GM23248 (cell line): ENCODE measurements around the gene NDUFA12.

DNA sequence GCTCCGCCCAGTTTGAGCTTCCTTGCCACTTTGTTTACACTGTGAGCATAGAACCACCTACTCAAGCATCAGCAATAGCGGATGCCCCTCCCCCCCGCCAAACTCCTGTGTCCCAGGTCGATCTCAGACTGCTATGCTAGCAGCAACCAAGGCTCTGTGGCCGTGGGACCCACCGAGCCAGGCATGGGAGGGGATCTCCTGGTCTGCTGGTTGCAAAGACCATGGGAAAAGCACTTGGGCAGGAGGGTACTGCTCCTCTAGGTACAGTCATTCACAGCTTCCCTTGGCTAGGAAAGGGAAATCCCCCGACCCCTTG is 140.5 kb upstream of the PLXNC1 start:
- RAMPAGE, long total RNA = no peak

GRCh38 chr12:94186819-94187349 is 38.5 kb downstream of the PLXNC1 start:
- RAMPAGE, long total RNA = no peak

- RAMPAGE, long total RNA = no peak
These were observed 91.9 kb downstream of the PLXNC1 start for GRCh38 chr12:94240063-94240854.

- RAMPAGE, long total RNA = no peak
These were observed 51.8 kb upstream of the CEP83 start for GRCh38 chr12:94511426-94511825.

DNA sequence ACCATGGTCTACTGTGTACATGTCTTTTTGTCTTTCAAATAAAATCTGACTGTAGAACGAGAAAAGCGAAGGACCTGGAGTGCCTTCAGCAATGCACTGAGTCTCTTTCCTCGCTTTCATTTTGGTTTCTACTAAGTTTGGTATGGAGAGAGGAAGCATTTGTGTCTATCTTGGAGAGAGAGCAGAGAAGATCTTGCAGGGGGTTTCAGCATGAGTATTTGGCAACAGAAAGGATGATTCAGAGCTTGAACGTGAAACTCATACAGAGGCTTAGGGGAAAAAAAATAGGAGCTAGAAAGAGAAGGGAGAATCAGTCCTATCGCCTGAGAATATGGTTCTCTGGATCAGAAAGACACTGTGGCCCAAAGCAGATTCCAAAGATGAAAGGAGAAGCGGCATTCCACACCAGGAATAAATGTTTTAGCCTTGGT is 38.9 kb upstream of the TMCC3 start:
- RAMPAGE, long total RNA = no peak

DNA sequence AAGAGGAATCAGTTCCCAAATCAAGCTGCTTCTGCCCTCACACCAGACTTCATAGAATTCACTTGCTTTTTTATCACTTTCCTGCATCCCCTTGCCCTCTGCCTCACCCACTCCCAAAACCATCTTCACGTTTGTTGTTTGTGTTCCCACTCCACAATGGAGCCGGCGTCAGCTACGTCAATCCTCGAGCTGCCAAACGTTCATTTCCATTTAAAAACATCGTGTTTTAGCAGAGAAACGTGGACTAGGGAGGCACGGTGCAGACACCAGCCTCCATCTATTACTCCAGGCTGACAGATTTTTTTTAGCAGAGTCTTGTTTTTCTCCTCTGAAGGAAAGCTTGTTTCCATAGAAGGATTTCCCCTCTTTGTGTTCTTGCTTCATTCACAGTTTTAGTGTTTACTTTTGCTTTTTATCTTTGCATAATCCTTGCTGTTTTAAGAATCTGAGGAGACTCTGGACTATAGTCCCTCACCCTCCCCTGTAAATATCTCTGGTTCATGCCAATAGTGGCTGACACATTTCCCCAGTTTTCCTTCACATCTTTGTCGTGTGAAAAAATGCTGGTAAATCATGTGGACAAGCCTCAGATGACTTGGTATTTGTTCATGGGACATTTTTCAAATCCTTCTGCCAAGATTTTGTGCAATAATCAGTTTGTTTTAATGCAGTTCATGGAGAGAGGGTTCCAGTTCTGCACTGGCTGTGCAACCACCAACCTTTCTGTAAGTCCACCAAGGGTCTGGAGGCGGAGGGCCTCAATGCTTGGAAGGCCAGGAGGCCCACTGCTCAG is 39.8 kb upstream of the TMCC3 start:
- RAMPAGE, long total RNA = no peak

GRCh38 chr12:95003594-95004162 is at the start of gene NDUFA12:
NDUFA12 (minus strand) TSS chr12:95003697.
- RAMPAGE, long total RNA = start-site peak on the minus strand at chr12:95003687-95003701, 1,734 and 3,768 reads in 2 replicates

DNA sequence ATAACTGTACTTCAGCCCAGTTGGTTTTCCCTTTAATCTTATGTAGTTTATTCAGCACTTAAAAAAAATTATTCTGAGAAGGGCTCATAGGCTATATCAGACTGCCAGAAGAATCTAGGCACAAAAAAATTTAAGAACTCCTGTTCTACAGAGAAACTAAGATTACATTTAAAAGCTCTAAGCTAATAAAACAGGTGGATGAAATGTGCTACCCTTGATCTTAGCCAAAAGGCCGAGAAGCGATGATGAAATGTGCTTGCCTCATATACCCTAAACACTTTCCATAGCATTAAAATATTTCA is 51.6 kb upstream of the NR2C1 start:
- RAMPAGE, long total RNA = no peak

DNA sequence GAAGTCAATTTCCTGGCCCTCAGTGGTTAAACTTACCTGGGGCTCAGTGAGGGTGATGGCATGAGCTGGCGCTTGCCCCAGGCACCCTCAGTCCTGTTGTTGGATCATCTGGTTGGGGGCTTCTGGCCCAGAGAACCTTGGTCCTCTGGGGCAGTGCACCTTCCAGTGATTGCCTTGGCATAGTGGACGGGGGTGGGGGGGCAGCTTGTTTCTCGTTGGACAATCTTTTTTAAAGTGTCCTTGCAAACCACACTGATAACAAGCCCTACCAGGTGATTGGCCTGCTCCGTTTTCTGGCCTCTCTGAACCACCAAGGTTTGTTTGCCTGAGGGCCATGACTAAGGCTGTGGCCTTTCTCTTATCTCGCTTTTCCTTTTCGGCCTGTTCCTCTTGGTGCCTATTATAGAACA is 19.2 kb upstream of the METAP2 start:
- RAMPAGE, long total RNA = no peak

DNA sequence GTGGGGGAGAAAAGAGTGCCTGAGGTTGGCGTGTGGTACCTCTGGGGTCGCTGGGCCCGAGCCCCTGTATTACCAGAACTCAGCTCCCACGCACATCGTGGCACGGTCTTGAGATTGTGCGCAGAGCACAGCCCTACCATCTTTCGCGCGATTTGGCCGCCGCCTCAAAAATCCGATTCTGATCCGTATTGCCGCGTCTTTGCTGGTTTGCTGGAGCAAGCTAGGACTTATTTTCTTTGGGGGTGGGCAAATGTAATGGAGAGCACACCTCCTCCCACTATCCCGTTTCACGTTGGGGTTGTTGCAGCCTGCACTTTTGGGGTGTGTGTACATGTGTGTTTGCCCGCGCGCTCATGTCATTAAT is 558 bp downstream of the METAP2 start:
- RAMPAGE, long total RNA = no peak

DNA sequence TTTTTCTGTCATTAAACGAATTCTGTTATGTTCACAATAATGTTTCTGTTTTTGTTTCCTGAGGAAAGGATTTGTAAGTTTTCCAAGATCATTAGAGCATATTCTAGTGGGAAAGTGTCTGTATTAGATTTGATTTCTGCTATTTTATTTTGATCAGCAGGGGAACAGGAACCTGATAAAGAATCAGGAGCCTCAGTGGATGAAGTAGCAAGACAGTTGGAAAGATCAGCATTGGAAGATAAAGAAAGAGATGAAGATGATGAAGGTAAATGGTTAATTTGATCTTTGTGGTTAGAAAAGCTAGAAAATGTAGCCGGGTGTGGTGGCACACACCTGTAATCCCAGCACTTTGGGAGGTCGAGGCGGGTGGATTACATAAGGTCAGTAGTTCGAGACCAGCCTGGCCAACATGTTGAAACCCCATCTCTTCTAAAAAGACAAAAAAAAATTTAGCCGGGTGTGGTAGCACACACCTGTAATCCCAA is 2.0 kb downstream of the METAP2 start:
- RAMPAGE, long total RNA = no peak

GRCh38 chr12:95705064-95705511 is 85.5 kb downstream of the NTN4 start:
- RAMPAGE, long total RNA = no peak

DNA sequence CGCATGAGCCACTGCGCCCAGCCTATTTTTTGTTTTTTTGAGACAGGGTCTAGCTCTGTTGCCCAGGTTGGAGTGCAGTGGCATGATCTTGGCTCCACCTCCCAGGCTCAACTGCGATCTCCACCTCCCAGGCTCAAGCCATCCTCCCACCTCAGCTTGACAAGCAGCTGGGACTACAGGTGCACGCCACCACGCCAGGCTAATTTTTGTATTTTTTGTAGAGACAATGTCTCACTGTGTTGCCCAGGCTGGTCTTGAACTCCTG is 1.2 kb downstream of the AMDHD1 start:
- RAMPAGE, long total RNA = no peak

DNA sequence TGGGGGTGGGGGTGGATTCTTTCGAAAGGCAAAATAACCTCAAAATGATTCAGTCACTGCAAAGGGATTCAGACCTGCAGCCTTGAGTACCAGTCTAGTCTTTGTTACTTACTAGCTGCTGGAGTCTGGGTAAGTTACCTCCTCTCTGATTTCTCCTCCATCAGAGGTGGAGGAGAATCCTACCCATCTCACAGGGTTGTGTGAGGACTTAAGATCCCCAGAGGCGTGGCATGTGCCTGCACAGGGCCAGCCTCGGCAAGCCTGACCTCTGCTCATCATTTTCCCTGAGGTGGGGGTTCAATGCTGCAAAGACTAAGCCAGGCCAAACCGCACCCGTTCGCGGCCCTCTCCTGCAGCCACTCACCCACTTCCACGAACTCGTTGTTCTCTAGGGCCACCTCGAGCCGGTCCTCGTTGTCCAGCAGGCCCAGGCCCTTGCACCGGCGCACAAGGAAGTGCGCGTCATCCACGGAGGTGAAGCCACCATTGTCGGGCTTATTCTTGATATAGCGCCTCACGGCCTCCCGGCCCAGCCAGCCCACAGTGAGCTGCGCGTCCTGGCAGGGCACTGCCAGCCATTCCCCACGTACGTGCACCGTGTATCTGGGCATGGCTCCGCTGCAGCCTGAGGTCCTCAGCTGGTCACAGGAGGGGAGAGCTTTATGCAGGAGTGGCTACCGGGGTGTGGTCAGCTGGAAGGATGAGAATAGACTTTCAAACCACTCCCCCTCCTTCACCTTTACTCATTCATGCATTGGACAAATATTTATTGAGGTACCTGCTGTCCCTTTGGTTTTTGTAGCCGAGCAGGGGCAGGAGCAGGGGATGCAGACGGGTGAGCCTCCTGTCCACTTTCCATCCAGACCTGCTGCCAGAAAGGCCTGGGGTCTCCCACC is 596 bp downstream of the HAL start:
- RAMPAGE, long total RNA = no peak

GRCh38 chr12:96170208-96170832 is 23.9 kb upstream of the ELK3 start:
- RAMPAGE, long total RNA = no peak

GRCh38 chr12:96294744-96295811 is 100.9 kb downstream of the ELK3 start:
- RAMPAGE, long total RNA = no peak

DNA sequence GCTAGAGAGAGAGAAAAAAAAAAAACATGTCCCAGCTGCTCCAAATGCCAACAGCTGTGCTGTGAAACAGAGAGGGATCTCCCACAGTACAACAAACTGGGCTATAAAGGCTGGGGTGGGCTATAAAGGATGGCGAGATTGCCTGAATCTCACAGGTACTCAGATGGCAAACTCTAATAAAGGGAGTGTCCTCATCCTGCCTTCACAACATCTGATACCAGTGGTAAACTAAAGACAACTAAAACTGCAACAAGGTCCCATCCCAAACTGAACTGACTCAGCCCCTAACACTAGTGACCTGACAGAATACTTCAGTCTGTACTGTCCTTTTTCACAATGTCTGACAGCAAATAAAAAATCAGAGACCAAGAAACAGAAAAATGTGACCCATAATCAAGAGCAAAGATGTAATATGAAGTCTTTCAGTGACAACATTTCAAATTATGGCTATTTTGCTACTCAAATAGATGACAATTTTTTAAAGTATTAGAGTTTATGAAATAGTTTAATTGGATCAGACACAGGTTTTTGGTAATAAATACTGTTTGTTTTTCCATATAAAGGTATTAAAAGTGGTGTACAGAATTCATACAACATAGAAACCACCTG is 47.8 kb downstream of the CDK17 start:
- RAMPAGE, long total RNA = no peak

DNA sequence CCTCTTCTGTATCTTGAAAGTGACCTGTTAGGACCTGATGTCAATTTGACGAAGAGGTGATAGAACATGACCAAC is 1.6 kb downstream of the CDK17 start:
- RAMPAGE, long total RNA = no peak

GRCh38 chr12:96400793-96401843 is 879 bp upstream of the CDK17 start:
- RAMPAGE, long total RNA = no peak

DNA sequence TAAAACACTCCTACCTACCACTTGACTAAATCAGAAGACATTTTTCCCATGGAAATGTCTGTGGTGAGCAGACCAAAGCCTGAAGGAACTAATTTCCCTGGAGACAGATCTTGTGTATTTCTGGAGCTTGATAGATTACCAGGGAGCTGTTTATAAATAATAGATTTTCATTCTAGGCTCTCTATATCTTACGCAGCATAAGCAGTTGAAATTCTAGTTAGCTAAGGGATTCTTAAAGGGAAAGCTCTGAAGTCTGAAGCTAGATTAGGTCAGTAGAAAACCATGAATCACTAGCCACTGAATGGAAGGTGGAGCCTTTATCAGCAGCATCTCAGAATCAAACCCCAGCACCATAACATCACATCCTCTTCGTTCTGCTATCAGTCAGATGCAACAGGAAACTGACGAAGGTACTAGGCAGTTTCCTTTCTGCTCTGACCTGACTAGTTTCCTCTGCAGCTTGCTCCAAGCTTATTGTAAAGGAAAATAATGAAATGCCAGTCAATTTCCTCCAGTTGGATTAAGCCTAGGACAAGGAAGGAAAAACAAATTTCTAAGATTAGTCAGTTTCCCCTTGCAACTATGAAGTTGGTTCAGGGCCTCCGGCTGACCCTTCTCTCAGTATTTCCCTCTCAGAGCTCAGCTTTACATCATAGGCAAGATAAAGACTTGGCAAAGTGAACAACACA is 43.7 kb upstream of the CFAP54 start:
- RAMPAGE, long total RNA = no peak